Measurements from ENCODE around the genes GSC, GLRX5, BDKRB1 and ATG2B.

- PRO-cap, result no peak
These were observed 5.6 kb downstream of the SERPINA1 start for GRCh38 chr14:94382432-94383485.

DNA sequence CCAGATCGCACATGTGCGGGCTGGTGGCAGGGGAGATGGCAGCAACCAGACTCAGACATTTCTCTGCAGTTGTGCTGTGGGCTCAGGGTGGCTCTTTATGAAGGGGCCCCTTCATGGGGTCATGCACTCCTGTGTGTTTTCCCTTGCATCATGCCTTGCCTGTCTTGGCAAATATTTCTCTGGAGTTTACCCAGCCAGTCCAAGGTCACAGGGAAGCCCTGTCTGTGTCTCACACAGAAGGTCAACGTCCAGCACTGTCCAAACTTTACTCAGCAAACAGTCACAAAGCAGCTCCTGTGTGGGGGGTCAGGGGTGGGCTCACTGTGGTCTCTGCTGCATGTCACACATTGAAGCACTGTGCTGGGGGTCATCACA, 12.7 kb downstream of the SERPINA5 start:
- PRO-cap, result no peak

DNA sequence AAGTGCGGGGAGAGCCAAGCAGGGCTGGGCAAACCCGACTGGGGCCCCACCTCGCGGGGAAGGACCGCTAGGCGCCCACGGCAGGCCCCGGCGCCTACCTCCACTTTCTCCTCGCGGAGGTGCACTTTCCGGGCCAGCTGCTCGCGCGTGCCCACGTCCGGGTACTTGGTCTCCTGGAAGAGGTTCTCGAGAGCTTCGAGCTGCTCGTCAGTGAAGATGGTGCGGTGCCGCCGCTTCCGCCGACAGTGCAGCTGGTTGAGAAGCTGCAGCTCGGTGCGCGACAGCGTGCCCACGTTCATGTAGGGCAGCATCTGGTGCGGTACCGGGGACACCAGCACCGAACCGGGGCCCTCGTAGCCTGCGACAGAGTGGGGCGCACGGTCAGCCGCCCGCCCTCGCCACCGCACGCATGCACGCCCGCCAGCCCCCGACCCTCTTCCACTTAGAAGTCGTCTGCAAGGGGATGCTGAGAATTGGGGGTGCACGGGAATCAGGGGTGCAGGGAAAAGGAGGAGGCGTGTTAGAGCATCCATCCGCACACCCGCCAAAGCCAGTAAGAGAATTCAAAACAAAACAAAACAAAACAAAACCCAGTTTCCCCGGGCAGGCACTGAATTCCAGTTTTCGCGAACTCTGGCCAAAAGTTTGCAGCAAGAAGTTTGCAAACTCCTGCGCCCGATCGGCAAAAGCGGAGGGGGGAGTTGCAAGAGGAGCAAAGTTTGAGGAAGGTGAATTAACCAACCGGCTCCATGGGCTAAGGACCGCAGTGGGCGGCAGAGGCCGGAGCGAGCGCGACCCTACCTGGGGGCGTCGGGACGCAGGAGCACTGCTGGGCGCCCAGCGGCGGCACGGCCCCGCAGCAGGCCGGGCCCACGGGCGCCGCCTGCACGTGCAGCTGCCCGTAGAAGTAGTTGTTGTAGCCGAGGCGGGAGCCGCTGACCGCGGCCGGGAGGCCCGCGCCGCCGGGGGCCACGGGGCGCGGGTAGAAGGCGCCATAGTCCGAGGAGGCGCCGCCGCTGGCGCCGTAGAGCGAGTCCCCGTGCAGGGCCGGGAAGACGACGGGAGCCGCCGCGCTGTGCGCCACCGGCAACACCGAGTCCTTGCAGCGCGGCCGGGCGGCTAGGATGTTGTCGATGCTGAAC, 682 bp downstream of the GSC start:
- PRO-cap, result no peak

- PRO-cap, result bidirectional peak, plus-strand start at chr14:94770200, minus-strand start at chr14:94770113
These were observed at the start of gene GSC for GRCh38 chr14:94770002-94770499. Gene GSC (minus strand): TSS chr14:94770113.

DNA sequence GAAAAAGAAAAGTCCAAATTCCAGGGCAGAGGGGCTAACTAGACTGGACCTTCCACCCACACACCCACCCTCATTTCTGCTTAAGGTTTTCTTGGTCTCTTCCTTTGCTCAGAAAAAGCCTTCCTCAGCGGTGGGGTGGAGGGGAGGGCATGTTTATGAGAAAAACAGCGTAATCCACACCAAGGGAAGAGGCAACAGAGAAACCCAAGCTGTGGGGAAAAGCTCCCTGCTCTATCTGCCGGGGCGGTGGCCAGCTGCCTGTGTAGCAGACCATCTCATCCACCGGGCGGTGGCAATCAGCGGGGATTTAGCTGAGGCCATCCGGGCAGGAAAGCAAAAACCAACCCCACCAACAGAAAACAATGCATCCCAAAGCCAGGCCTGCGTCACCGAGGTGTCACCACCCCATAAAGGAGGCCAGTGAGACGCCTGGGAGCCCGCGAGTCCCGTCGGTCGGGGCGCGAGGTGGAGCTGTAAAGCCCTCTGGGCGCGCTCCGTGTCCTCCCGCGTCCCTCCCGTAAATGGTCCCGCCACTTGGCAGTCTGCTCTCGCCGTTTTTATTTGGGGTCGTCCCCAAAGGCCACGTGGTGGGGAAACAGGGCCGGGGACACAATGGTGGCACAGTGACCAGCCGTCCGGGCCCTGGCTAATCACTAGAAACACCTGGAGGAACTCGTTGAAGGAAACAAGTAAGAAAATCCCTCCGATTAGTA, 94.5 kb upstream of the GSC start:
- PRO-cap, result unidirectional peak, plus-strand start at position 440 of the sequence

DNA sequence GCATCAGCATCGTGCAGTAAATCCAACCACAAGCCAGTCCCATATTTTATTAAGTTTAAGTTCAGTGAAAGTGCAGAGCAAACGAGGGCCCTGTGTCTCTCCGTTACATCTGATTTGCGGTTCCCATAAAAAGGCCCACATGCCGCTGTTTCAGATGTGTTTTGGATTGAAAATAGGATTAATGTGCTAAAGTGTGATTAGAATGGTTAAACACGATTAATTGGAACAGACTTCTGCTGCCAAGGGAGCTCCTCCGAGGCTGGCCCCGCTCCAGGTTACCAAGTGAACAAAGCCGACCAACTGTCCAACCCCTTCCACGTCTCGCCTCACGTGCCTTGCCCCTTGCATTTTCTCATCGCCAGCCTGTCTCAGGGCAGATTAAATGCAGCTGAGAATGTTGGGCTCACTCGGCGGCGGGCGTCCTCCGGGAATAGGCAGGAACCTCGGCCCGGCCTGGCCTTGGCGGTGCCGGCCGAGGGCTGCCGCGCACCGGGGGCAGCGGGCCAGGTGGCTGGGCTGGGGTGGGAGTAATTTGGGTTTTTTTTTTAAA, 166.6 kb upstream of the GSC start:
- PRO-cap, result unidirectional peak, plus-strand start at position 376 of the sequence

GRCh38 chr14:95147531-95148123, 9.7 kb downstream of the DICER1 start:
- PRO-cap, result no peak

- PRO-cap, result no peak
These were observed 1.1 kb downstream of the DICER1 start for GRCh38 chr14:95156274-95156591.

DNA sequence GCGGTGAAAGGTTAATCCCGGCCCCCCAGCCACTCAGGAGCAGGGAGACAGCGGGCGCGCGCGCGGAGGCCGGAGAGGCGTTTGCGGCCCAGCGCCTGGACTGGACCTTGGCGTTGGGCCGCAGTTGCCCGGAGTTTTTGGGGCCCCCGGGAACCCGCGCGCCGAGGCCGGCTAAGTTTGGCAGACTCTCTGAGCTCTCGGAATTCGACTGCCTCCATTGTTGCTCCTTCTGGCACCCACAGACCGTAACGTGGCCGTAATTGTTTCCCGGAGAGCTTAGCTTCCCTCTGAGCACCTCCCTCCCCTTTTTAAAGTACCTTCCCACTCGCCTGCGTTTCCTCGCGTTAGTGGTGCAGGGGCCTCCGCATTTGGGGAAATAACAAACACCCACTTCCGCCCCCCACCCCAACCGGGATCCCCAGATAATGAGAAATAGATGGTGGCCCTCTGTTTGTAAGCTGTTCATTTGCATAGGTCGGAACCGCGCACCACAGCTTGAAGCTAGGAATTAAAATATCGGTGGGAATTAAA, 350 bp upstream of the DICER1 start:
- PRO-cap, result bidirectional peak, plus-strand start at position 74 of the sequence, minus-strand start outside the sequence; bidirectional peak, plus-strand start at position 334 of the sequence, minus-strand start at position 310 of the sequence

DNA sequence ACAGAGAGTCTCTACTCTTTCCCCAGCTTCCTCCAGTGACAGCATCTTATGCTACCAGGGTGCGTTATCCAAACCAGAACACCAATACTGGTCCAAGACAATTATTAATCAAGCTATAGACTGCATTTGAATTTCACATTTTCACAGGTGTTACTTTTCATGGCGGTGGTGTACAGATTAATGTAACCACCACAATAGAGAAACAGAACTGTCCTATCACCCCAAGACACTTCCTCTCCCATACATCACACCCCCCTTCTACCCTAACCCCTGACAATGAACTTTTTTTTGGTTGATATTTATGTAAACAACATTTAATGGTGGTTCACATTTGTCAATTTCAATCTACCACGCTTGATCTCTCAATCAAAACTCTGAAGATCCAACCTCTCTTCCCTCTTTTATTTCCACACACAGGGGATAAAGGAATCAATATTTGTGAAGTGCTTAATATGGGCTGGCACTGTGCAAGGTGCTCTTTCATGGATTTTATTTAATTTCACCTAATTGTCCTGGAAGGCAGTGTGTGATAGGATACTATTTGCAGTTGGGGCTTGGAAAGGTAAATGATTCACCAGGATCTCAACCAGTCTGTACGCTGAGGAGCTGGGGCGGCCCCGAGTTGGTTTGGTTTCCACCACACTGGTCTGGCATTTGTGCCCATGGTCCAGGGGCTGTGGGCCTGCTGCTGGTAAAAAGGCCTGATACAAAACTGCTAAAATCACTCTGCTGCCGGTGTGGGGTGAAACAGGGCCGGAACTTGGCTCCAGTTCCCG, 54.6 kb upstream of the DICER1 start:
- PRO-cap, result no peak

- PRO-cap, result no peak
These were observed 61.2 kb downstream of the CLMN start for GRCh38 chr14:95258358-95259110.

- PRO-cap, result no peak
These were observed 30.7 kb downstream of the CLMN start for GRCh38 chr14:95288941-95289418.

DNA sequence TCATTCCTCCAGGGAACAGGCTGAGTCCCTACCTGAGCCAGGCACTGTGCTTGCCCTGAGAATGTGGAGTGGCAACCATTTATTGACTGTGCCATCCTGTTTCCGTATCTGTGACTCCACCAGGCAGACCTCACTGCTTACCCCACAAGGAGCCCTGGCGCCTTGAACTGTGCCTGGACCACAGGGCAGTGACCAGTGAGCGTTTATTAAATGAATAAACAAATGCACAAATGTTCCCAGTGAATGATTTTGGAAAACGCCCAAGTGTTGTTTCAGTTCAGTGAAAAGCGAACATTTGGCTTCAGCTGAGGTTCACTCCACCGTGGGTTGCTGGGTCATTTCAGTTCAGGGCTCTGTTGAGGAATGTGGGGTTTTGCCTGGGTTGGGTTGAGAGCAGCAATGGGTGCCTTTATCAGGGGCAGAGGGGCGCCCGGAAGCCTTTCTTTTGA, 40.2 kb upstream of the CLMN start:
- PRO-cap, result no peak

DNA sequence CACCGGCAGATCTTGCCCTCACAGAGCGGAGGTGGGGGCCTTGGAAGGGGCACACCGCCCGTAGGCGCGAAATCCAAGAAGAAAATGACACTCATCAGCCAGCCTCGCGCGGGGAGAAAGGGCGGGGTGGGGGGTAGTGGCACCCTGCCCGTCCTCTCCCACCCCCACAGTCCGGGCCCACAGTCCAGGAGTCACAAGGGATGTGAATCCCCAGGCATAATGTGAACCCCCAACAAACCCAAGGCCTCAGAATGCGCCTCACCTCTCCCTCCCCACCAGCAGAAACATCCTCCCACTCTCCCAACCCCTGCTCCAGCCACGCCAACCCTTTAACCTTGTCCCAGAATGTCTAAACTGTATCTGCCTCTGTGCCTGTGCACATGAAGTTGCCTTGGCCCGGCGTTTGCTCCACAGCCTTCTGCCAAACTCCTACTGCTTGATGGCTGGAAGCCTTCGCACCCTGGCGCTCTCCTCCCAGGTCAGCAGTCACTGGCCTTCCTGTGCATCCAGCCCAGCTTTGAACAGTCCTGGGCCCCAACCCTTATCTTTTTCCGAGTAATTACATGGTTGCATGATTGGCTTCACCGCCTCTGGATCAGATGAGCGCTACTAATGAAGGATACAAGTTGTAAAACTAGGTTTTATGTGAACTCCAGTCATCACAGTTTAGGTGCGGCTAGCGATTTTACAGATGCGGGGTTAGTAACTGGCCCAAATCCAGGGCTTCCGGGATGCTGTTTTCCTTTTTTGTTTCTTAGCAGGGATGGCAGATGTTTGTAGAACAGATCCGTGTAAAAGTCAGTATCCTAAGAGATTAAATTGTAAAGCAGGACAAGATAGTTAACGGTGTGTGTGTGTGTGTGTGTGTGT, 858 bp upstream of the SYNE3 start:
- PRO-cap, result no peak

DNA sequence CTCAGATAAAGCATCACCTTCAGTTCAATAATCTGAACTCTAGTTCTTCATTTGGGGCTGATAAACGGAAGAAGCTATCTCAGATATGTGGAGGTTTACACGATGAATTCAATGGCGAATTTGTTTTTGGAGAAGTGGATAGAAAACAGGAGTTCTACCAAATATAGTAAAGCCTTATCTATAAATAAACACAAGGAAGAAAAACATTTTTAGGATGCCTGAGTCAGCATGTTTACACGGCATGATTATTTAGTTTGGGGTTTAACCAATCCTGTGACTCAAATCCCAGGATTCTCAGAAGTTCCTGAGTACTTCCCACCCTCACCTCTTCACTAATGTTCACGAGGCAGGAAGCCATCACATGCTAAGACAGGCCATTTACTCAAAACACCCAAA, 3.5 kb upstream of the GLRX5 start:
- PRO-cap, result no peak

DNA sequence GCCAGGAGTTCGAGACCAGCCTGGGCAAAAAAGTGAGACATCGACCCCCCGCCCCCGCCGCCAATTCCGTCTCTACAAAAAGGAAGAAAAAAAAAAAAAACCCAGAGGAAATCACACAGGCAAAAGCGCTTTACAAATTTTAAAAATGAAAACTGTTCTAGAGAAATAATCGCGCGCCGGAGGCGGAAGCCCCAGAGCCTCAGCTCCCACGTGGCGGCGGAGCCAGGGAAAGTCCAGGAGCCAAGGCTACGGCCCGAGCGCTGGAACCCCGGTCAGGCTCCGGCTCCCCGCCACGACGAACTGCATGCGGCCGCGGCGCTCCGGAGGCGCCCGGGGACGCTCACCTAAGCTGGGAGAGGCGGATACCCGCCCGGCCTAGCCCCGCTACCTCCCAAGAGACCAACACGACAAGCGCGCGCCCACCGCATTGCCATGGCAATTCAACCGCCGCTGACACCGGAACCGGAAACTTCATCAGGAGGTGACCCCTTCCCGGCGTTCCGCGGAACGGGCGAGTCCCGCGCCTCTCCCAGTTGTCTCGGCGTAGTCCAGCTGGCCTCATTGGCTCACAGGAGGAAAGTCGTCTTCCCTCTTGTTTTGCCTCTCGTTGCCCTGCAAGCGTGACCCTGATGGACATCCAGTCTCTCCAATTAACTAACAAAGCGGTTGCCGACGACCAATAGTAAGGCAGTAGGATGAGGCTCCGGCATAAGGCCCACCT, 520 bp upstream of the GLRX5 start:
- PRO-cap, result bidirectional peak, plus-strand start at position 532 of the sequence, minus-strand start at position 455 of the sequence; bidirectional peak, plus-strand start outside the sequence, minus-strand start at position 609 of the sequence

- PRO-cap, result bidirectional peak, plus-strand start at chr14:95535050, minus-strand start at chr14:95534778
These were observed at the start of gene GLRX5 for GRCh38 chr14:95534891-95535535. Gene GLRX5 (plus strand): TSS chr14:95535050.

GRCh38 chr14:96091293-96092313, 52.4 kb downstream of the C14orf132 start:
- PRO-cap, result no peak

- PRO-cap, result no peak
These were observed at the start of gene BDKRB1 for GRCh38 chr14:96255863-96256480. Gene BDKRB1 (plus strand): TSS chr14:96256210.

GRCh38 chr14:96362382-96363439, at the start of gene ATG2B:
Gene ATG2B (minus strand): TSS chr14:96363341.
- PRO-cap, result bidirectional peak, plus-strand start at chr14:96363526, minus-strand start at chr14:96363341